ENCODE data around the gene PPARD.

DNA sequence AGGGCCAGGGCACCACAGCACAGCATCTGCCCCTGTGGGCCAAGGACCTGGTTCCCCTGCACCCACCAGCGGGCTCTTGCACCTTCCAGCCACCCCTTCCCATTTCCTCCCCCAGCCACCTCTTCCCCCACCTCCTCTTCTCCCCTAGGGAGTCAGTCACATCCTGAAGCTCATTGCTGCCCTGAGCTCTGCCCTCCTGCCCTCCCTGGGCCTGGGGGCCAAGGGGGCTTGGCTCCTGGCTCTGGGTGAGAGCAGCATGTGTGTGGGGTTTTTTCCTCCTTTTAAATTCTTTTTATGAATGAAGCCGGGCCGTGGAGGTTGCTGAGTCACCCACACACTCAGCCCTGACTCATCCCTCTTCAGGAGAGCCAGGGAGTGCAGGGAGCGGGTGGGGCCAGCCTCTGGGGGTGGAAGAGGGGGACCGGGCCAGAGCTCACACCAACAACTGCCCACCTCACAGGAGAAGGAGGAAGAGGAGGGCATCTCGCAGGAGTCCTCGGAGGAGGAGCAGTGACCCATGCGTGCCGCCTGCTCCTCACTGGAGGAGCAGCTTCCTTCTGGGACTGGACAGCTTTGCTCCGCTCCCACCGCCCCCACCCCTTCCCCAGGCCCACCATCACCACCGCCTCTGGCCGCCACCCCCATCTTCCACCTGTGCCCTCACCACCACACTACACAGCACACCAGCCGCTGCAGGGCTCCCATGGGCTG lies 4.3 kb downstream of the SMIM29 start:
- PRO-cap: no peak
- RAMPAGE, long total RNA, 4 experiments: no peak in any of the 4 experiments

GRCh38 chr6:34318964-34320017 lies 70.5 kb upstream of the SMIM29 start:
- PRO-cap: no peak
- RAMPAGE, long total RNA, 4 experiments: no peak in any of the 4 experiments

GRCh38 chr6:34386255-34387227 lies 5.9 kb downstream of the NUDT3 start:
- PRO-cap: no peak
- RAMPAGE, long total RNA, 4 experiments: start-site peak on the minus strand in 1 of 4 experiments, at chr6:34386601-34386706 at its widest, 11 reads per replicate

GRCh38 chr6:34391471-34392519 lies 674 bp downstream of the NUDT3 start:
- PRO-cap: unidirectional peak, plus-strand start at chr6:34391920; unidirectional peak, plus-strand start at chr6:34392147
- RAMPAGE, long total RNA, 4 experiments: start-site peak on the minus strand in 2 of 4 experiments, at chr6:34392270-34392564 at its widest, 24 to 56 reads per replicate

- PRO-cap: no peak
- RAMPAGE, long total RNA, 4 experiments: no peak in any of the 4 experiments
These were observed 662 bp downstream of the RPS10 start for GRCh38 chr6:34424872-34425942.

GRCh38 chr6:34554633-34555389 lies 1.3 kb downstream of the SPDEF start:
- PRO-cap: no peak
- RAMPAGE, long total RNA, 4 experiments: no peak in any of the 4 experiments

- PRO-cap: no peak
- RAMPAGE, long total RNA, 4 experiments: no peak in any of the 4 experiments
These were observed 24.7 kb upstream of the SPDEF start for GRCh38 chr6:34580792-34581275.

DNA sequence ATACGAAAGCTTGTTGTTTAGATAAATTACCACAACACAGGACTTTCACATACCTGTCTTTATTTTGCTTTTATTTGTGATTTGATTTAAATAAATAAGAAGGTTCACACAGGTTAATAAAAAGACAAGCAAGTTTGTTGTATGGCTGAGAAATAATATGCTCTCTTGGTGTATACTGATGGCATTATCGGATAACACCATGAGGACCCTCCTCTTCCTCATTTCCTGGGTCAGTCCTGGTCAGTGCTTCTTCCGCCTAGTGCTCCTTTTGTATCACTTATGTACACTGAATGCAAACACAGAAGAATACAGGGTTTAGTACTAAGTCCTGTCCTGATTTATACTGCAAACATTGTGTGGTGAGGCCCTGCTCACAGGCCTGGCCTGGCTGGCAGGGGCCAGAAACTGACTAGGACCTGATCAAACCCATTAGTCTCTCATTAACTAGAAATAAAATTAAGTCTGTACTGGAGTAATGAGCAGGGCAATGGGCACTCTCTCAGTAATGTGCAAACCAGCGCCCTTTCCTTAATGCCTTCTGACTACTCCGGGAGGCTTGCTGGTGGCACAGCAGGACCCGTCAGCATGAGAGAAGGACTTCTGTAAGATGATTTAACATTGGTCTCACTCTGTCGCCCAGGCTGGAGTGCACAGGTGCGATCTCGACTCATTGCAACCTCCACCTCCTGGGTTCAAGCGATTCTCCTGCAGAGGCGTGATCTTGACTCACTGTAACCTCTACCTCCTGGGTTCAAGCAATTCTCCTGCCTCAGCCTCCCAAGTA lies 39.7 kb upstream of the SPDEF start:
- PRO-cap: no peak
- RAMPAGE, long total RNA, 4 experiments: no peak in any of the 4 experiments

- PRO-cap: no peak
- RAMPAGE, long total RNA, 4 experiments: no peak in any of the 4 experiments
These were observed 14.8 kb upstream of the BLTP3A start for GRCh38 chr6:34777108-34777517.

DNA sequence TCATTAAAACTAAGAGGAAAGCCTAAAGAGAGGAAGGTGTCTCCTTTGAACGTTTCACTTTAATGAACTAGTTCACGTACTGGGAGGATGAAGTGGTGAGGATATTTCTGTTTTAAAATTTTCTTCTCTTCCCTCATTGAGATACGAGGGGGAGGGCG lies 462 bp upstream of the ANKS1A start:
- PRO-cap: no peak
- RAMPAGE, long total RNA, 4 experiments: no peak in any of the 4 experiments

DNA sequence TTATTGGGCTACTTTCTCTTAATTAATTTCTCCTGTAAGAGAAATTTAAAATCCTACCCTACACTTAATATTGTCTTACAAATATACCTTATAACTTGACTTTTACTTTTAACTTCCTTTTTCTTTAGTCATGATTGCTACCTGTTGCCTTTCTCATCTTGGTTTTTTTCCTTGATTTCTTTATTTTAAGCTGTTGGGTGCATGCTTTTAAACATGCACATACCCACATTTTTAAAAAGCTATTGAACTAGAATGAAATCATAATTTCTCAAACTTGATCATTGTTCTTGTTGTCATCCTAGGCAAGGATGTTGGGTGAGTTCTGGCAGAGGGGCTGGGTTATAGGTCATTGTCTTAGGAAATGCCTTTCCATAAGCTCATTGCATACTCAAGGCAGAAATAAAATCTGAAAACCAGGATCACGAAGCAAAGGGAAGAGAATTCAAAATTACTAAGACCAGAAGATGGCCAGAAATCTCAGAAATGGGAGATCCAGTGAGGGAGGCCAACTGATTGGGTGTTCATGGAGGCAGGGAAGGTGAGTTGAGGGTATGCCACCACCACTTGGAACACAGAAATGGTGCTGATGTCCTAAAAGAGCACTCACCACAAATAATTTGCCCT lies 114.3 kb downstream of the TCP11 start:
- PRO-cap: no peak
- RAMPAGE, long total RNA, 4 experiments: no peak in any of the 4 experiments

GRCh38 chr6:35044055-35044793 lies 96.9 kb downstream of the TCP11 start:
- PRO-cap: no peak
- RAMPAGE, long total RNA, 4 experiments: no peak in any of the 4 experiments

- PRO-cap: no peak
- RAMPAGE, long total RNA, 4 experiments: no peak in any of the 4 experiments
These were observed 83.1 kb downstream of the TCP11 start for GRCh38 chr6:35057874-35058570.

DNA sequence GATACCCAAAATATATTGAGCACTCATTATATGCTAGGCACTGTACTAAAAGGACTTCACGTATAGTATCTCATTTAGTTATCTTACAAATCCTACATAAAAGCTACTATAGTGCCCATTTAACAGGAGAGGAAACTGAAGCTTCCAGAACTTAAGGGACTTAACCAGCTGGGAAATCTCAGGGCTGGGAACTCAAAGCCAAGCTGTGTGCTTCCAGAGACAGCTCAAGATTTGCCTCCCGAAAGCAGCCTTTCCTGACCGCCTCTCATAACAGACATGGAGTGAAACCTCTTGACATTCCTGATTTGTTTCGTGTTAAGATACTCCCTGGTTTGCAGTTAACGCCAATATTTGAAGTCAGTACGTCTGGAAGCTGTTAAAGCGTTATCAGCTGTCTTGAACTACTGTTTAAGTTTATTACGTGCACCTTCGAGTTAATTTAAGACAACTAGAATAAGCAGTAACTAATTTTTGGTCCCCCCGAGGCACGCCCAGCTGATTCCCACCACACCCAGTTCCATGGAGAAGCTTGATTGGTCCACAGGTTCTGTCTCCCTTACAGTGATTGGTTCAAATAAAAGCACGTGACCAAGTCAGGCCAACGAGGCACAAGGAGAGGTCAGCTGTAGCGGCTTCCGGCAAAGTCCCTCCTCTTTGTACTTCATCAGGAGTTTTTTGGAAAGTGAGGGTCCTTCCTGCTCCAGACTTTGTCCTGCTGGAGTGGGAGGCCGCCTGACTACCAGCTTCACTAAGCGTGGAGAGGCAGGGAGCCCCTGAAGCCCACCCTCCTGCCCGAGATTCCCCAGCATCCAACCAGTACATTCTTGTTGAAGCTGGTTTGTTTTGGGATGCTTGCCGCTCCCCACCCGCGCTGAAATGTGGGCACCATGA lies 8.9 kb upstream of the TCP11 start:
- PRO-cap: no peak
- RAMPAGE, long total RNA, 4 experiments: no peak in any of the 4 experiments

- PRO-cap: unidirectional peak, plus-strand start at chr6:35342625
- RAMPAGE, long total RNA, 4 experiments: start-site peak on the plus strand in 3 of 4 experiments, at chr6:35342541-35342625 at its widest, 53 to 343 reads per replicate
These were observed at the start of gene PPARD for GRCh38 chr6:35342115-35342885. TSS of gene PPARD (plus strand) at chr6:35342558.

DNA sequence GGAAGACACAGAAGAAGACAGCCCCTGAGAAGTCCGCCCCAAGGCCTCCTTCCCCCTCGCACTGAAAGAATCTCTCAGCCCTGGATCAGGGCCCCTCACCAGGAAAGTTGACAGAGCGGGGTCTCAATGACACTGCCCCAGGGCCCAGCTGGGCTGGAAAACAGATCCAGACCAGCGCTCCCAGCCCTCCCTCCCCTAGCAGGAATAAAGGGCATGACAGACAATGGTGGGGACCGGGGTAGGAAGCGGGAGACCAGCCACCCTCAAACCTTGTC lies 1.0 kb downstream of the TEAD3 start:
- PRO-cap: no peak
- RAMPAGE, long total RNA, 4 experiments: no peak in any of the 4 experiments

DNA sequence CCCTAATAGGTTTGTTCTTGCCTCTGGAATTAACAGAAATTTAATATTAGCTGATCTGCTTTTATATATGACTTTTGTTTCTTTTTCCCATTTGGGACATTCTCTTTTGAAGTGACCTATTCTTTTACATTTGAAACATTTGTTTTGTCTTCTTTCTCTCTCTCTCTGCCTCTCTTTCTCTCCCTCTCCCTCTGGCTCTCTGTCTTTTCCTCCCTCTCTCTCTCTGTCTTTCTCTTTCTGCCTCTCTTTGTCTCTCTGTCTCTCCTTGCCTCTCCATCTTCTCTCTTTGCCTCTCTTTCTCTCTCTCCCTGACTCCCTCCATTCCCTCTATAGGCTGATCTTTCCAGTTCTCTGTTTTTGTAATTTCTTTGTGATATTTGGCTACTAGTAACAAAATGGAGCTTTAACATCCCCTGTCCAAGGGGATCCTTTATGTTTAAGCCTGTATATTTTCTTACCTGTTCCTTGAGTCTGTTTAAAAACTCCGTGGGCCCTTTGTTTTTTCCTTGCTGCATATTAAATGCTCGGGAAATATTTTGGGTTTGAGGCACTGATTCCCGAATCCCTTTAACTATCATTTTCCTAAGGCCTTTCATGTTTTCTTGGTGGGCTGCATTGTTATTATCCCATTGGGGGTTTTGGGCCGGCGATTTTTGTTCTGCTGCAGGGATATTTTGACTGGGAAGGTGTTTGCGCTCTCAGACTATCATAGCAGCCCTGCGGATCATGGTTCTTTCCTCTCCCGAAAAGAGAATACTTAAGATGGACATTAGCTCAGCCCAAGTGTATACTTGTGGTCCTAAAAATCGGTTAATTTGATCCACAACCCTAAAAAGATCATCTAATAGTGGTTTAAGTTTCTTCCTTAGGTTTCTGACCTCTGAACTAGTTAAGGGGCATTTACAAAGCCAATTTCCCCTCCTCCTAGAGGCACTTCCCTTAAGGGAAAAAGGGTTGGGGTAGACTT lies 52.3 kb upstream of the TULP1 start:
- PRO-cap: no peak
- RAMPAGE, long total RNA, 4 experiments: no peak in any of the 4 experiments

DNA sequence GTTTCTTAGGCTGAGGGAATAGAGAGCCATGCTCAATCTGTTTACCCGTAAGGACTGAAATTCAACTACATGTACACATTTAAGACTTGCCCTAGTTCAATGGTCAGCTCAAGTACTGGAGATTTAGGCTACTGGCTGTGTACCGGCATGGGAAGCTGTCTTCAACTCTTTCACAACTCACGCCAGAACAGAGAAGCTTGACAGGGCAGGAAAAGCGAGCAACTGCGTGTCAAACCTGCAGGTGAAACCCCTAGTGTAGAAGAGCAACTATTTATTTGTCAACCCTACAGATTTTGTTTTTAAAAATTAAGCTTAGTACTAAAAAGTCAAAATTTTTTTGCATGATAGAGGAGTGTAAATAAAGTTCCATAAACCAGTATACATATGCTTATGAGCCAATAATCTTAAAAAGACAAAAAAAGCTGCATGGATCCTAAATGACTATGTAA lies 61.7 kb upstream of the TULP1 start:
- PRO-cap: no peak
- RAMPAGE, long total RNA, 4 experiments: no peak in any of the 4 experiments

GRCh38 chr6:35610742-35611831 lies 77.6 kb downstream of the FKBP5 start:
- PRO-cap: no peak
- RAMPAGE, long total RNA, 4 experiments: no peak in any of the 4 experiments

GRCh38 chr6:35618870-35619344 lies 69.8 kb downstream of the FKBP5 start:
- PRO-cap: no peak
- RAMPAGE, long total RNA, 4 experiments: start-site peak on the minus strand in 1 of 4 experiments, at chr6:35619155-35619178 at its widest, 89 reads per replicate

All from Peyer's patch (tissue), 4 donors.